Amniotic epithelial cell (primary cell): ENCODE data around the gene SLITRK5.

GRCh38 chr13:75481648-75481814 lies 438 bp downstream of the TBC1D4 start:
- RRBS, result under 1% methylated on average over 7 of the region's 18 CpGs

DNA sequence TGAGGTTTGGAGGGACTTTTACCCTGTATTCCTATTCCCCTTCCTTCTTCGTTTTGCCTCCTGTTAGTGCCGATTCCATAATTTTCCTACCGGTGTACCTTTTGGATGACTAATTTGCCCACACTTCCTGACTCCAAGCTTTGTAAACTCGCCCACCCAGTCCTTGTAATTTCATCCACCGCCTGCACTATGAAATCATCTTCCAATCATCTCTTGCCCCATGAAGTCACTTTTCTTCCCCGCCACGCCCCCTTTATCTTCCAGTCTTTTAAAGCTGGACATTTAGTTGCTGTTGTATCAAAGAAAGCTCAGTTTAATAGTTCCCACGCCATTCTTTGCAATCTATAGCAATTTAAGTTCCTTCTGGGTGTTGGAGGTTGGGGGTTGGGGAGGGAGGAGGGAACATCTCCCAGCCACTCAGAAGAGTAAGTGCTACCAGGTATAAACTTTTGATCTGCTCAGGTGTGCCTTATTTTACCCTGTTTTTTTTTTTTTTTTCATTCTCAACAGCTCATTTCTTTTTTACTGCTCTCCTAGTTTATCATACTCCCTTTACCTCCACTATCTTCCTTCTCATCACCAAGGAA lies 741 bp downstream of the UCHL3 start:
- RRBS, result 0% methylated on average over 2 of the region's 8 CpGs

- RRBS, result no CpG with 5 or more reads among the region's 4 CpGs
Observed at GRCh38 chr13:75840193-75840476, 204.0 kb downstream of the LMO7 start.

DNA sequence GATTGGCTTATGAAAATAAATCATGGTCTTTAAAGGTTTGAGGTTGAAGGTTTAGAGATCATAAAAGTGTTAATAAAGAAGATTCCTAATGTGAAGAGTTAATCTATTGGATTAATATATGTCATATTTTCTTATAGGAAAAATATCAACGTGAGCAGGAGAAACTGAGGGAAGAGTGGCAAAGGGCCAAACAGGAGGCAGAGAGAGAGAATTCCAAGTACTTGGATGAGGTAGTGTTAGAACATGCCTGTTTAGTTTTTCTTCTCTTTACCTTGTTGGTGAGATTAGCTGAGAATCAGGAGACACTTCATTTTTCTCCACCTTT lies 204.8 kb downstream of the LMO7 start:
- RRBS, result no CpG with 5 or more reads among the region's 1 CpG

DNA sequence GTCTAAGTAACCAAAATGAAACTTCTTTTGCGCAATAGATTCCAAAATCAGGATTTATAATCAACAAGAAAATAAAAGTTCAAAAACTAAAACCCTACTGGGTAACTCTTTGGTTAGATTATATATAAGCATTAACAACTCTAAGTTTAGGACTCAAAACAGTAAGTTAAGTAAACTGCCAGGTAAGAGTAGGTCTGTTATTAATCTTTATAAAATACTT lies 2.5 kb downstream of the KCTD12 start:
- RRBS, result no CpG with 5 or more reads among the region's 1 CpG

DNA sequence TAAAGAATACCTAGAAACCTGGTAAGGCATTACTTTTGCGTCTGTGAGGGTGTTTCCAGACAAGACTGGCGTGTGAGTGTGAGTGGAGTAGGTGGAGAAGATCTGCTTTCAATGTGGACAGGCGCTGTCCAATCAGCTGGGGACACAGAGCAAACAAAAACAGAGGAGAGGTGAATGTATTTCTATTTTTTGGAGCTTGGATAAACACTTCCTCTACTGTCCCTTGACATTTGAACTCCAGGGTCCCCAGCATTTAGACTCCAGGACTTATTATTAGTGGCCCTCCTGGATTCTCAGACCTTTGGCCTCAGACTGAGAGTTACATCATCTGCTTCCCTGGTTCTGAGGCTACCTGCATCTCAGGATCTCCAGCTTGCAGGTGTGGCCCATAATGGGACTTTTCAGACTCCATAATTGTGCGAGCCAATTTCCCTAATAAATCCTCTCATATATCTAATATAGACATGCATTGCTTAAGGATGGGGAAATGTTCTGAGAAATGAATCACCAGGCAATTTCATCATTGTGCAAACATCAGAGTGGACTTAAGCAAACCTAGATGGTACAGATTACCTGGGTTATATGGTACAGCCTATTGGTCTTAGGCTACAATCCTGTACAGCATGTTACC lies 116.3 kb upstream of the FBXL3 start:
- RRBS, result no CpG with 5 or more reads among the region's 4 CpGs

GRCh38 chr13:77149643-77150390 lies 122.9 kb upstream of the FBXL3 start:
- RRBS, result no CpG with 5 or more reads among the region's 3 CpGs

DNA sequence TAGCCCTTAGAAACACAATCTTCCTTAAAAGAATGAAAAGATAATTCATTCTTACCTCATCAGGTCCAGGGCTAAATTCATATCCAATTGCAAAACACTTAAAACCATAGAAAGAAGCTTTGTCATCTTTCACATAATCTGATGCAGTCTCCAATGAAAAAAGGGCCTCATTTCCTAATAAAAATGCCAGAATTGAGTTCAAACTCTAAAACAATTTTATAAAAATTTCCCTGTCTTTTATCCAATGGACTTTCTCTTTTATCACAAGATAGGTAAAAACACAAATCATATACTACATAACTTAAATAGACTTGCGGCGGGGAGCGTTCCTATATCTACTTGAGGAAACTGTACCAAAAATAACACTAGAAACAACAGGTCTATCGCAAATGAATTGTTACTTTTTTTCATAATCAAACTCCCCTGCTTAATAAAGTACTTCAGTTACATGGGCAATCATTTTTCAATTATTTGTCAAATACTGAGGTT lies 138.3 kb upstream of the FBXL3 start:
- RRBS, result no CpG with 5 or more reads among the region's 4 CpGs

DNA sequence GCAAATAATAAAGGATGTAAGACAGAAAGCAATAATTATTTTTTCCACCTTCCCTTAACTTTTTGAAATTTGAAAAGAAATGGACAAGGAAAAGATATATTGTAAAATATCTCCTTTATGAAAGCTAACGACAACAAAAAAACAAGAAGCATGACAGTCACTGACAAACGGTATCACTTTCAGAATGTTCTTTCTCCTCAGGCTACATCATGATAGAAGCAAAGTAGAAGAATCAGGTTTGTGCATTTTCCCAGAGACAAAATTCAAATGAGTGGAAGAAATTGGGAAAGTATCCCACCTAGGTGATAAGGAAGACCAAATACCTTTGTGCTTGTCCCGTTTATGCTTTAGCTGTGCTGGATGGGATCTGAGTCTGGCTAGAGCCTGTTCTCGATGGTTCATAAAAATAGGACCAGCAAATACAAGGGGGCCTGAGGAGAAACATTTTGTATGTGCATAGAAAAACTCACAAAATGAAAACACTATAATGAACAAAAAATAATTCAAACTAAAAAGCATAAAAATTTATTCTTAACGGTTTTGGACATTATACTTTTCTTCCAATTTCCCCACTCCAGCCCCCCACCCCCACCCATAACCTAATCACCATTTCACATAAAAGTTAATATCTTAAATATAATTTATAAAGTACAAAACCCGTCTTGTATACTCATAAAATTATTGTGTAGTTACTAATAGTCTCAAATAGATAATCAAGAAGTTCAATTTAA lies 93.9 kb downstream of the MYCBP2 start:
- RRBS, result no CpG with 5 or more reads among the region's 6 CpGs

DNA sequence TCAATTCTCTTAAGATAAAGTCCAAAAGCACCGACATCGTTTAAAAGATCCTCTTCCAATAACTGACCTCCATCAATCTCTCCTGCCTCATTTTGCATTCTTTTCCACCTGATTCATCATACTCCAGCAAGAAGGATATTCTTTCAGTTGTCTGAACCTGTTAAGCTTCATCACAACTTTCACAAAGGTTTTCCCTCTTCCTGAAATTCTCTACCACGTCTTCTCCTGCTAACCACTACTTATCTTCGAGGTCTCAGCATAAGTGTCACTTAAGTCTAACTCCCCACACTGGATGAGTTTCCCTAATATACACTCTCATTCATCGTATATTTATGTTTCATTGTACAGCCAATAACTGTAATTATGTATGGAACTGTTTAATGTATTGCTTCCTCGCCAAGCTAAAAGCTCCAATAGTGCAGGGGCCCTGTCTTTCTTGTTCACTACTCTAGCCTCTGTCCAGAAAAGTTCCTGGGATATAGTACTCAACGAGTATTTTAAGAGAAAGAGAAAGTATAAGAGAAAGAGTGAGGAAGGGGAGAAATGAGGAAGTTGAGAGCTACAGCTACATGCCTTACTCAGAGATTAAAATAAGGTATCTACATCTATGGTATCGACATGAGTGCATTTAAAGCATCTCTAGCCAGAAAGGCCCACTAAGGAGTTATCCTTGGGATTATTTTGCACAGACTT lies 28.7 kb downstream of the MYCBP2 start:
- RRBS, result no CpG with 5 or more reads among the region's 8 CpGs

GRCh38 chr13:78609032-78609981 lies 6.0 kb upstream of the POU4F1 start:
- RRBS, result 3% methylated on average over 22 of the region's 53 CpGs

DNA sequence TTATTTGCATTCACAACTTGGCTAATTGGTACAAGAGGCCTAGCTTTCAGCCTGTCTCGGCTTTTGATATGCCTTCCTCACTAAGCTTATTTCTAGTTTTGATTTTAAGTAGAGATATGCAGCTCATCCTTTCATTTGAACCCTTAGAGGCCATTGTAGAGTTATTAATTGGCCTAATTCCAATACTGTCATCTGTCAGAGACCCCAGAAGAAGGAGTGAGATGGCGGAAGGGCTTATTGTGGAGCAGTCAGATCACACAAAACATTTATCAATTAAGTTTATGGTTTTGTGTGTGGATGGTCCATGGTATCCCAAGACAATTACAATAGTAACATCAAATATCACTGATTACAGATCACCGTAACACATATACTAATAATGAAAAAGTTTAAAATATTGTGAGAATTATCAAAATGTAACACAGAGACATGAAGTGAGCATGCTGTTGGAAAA lies 140.6 kb upstream of the OBI1 start:
- RRBS, result no CpG with 5 or more reads among the region's 3 CpGs

DNA sequence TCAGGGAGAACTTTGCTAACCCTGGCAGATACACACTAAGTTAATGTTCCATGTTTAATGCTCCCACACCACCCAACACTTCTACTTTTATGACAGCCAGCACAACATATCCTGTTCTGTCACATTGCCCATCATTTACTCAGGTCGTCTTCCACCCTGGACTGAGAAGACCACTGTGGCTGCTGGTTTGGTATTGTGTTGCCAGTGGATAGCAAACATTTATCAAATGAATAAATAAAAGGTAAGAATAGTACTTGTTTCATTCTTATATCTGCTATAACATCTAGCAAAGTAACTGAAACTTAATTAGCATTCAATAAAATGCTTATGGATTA lies 164.2 kb downstream of the RBM26 start:
- RRBS, result no CpG with 5 or more reads among the region's 1 CpG

DNA sequence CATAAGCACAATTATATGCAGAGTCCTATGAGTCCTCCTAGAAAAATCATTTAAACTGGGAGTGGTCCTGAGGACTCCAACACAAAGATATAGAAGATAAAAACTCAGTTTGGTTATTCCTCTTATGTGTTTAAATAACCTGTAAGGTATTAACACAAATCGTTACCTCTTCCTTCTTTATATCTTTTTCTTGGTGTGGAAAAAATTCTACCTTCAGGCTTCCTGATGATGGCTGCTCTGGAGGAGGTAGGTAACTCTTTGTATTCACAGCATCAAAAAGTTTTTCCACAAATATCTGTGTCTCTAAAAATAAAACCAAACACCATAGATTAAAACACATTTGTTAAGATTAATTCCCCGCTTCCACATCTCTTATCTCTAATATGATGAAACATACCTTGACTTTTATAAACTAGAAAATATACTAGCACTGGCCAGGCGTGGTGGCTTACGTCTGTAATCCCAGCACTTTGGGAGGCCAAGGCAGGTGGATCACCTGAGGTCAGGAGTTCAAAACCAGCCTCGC lies 28.8 kb downstream of the RBM26 start:
- RRBS, result no CpG with 5 or more reads among the region's 5 CpGs

DNA sequence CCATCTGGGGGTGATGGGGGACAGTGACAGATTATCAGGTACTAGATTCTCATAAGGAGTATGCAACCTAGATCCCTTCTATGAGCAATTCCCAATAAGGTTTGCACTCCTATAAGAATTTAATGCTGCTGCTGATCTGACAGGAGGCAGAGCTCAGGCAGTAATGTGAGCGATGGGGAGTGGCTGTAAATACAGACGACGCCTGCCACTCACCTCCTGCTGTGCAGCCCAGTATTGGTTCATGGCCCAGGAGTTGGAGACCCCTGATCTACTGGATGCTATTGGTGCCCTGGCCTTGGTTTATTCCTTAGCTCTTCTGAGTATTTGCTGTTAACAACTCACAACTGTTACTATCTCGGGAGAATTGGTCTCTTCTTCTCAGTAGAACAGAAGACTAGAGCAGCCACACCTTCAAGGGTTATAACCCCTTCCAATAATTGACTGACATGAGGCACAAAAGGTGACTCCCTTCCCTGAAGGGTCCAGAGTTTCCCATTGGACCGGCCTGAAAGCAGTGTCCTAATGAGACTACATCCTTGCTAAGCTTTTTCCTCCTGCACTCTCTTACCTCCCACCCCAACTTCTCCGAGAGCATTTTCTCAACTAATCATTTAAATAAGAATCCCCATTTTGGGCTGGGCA lies 35.0 kb upstream of the RBM26 start:
- RRBS, result no CpG with 5 or more reads among the region's 6 CpGs

DNA sequence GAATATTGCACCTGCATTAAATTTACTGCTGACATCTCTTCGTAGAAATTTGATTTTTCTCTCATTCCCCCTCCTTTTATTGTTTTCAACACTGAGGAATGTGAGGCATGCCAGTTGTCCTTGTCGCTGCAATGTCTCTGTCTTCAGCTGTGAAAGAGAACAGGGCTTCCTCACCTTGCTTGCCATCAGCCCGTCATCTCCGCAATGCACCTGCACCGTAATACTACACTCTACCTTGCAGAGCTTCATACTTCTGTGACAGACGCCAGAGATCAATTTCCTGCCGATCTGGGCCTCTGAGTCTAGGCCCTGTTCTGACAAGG lies 270.7 kb downstream of the SPRY2 start:
- RRBS, result no CpG with 5 or more reads among the region's 7 CpGs

DNA sequence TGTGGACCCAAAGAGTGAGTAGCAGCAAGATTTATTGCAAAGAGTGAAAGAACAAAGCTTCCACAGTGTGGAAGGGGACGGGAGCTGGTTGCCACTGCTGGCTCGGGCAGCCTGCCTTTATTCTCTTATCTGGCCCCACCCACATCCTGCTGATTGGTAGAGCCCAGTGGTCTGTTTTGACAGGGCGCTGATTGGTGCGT lies 149.0 kb upstream of the SPRY2 start:
- RRBS, result no CpG with 5 or more reads among the region's 4 CpGs

- RRBS, result no CpG with 5 or more reads among the region's 2 CpGs
Observed at GRCh38 chr13:84137106-84137673, 254.9 kb upstream of the SLITRK1 start.

- RRBS, result 86% methylated on average over 8 of the region's 35 CpGs
Observed at GRCh38 chr13:85363201-85364012, 435.8 kb downstream of the SLITRK6 start.

DNA sequence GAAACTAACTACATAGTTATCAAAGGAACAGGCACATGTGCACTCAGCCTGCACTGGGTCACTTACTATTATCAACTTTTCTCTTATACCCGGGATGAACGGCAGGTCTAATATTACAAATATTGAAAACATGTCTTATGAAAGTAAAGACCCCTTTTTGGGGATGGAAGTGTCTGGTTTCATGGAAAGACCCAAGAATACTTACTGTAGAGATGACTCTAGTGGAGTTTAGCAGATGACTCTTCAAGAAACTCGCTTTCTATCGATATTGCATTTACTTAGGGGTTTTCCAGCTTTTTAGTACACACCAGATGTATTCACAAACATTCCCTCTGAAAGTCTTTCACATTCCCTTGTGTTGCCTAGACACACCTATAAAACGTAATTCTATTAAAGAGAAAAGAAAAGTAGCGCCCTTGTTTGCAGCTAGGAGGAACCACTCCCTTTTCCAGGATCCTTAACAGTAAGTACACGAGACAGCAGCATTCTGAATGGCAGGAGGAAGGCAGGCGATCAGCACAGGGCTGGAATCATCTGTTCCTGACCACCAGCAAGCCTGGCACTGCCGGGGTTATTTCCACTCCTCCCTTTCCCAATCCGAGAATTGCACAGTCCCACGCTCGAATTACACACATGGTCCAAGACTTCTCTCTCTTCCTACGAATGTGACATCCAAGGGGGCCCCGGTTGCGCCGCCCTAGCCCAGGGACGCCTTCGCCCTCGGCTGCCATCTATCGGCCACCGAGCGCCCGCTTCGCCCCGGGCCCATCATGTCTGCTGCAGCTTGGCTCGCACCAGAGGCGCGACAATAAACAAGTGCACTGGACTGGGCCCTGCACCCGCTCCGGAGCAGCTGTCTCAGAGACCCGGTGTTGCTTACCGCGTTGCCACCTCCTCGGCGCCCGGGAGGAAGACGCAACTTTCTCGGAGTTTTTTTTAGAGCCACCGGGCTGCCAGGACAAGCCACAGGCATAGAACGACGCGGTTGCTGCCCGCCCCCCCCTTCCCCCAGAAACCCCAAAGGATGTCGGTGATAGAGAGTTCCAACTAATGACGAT lies at the start of gene SLITRK5:
Gene SLITRK5, plus strand, starts transcription at position 741 of the 1,058 bp plus-strand sequence.
- RRBS, result 1% methylated on average over 19 of the region's 45 CpGs